Metastatic Liver Carcinoma in the Adrenal Gland (tissue), 2 donors: Measurements from ENCODE around the genes PCNA, PROKR2 and BMP2.

GRCh38 chr20:4161712-4162616, 13.3 kb downstream of the SMOX start:
- PRO-cap, 2 experiments: no peak in any of the 2 experiments

DNA sequence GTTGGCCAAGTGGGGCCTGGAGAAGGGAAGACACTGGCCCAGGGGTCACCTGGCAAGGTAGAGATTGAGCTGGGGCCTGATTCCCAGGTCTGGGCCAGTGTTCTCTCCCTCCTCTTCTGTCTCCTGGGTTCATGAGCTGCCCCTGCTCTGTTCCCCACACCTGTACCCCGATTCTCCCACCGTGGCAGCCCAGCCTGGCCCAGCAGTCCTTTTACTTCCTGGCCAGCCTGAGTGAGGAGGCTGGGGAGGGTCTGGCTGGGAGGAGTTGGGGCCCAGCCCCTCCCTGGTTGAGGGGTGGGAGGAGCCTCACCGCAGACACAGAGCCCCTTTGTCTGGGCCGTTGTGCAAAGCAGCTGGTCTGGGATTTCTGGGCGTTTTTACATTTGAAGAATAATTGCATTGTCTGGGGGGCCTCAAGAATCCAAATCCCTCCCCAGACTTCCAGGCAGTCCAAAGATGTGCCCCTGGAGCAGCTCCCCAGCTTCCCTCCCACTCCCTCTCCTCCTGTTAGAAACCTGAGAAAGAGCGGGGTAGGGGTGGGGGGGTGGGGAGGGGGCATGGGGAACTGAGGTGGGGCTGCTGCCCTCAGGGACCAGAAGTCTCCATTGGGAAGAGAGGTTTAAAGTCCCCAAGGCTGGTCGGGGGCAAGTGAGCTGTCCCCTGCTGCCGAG, 19.1 kb downstream of the SMOX start:
- PRO-cap, 2 experiments: no peak in any of the 2 experiments

DNA sequence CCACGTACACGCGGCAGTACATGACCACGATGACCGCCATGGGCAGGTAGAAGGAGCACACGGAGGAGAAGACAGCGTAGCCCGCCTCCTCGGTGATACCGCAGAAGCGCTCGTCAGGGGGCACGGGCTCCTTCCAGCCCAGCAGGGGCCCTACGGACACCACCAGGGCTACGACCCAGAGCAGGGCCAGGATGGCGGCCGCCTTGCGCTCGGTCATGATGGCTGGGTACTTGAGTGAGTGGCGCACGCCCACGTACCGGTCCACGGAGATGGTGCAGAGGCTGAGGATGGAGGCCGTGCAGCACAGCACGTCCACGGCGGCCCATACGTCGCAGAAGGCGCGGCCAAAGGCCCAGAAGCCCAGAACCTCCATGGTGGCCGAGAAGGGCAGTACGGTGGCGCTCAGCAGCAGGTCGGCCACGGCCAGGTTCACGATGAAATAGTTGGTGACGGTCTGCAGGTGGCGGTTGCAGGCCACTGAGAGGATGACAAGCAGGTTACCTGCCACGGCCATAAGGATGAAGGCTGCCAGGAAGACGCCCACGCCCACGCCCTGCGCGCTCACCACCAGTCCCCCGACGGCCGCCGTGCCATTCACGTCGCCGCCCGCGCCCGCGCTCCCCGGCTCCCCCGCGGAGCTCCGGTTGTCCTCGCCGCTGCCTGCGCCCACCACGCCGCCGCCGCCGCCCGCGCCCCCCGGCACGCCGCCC, 812 bp downstream of the ADRA1D start:
- PRO-cap, 2 experiments: no peak in any of the 2 experiments

- PRO-cap, 2 experiments: no peak in any of the 2 experiments
Observed at GRCh38 chr20:4809708-4810160, 13.7 kb downstream of the RASSF2 start.

- PRO-cap, 2 experiments: peak in 2 of 2 experiments; most common minus-strand start chr20:5119958 (in 2)
Observed at GRCh38 chr20:5119085-5120051, at the start of gene PCNA. TSS of gene PCNA (minus strand) at chr20:5119958.

DNA sequence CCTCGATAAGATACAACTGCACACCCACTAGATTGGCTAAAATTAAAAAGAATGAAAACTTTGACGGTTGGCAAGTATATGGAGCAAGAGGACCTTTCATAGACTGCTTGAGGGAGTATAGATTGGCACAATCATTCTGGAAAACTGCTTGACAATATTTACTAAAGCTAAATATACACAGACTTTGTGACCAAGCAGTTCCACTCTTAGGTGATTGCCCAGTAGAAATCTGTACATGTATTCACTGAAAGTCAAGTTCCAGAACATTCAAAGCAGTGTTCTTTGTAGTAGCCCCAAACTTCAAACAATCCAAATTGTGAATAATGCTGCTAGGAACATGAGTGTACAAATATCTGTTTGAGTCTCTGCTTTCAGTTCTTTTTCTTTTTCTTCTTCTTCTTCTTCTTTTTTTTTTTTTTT, 16.4 kb downstream of the CDS2 start:
- PRO-cap, 2 experiments: peak in 2 of 2 experiments; most common plus-strand start position 244 of the sequence (in 1); most common minus-strand start position 146 of the sequence (in 2)

GRCh38 chr20:5316382-5317197, at the start of gene PROKR2:
TSS of gene PROKR2 (minus strand) at chr20:5316954.
- PRO-cap, 2 experiments: no peak in any of the 2 experiments

- PRO-cap, 2 experiments: no peak in any of the 2 experiments
Observed at GRCh38 chr20:5470955-5471481, 139.8 kb downstream of the GPCPD1 start.

DNA sequence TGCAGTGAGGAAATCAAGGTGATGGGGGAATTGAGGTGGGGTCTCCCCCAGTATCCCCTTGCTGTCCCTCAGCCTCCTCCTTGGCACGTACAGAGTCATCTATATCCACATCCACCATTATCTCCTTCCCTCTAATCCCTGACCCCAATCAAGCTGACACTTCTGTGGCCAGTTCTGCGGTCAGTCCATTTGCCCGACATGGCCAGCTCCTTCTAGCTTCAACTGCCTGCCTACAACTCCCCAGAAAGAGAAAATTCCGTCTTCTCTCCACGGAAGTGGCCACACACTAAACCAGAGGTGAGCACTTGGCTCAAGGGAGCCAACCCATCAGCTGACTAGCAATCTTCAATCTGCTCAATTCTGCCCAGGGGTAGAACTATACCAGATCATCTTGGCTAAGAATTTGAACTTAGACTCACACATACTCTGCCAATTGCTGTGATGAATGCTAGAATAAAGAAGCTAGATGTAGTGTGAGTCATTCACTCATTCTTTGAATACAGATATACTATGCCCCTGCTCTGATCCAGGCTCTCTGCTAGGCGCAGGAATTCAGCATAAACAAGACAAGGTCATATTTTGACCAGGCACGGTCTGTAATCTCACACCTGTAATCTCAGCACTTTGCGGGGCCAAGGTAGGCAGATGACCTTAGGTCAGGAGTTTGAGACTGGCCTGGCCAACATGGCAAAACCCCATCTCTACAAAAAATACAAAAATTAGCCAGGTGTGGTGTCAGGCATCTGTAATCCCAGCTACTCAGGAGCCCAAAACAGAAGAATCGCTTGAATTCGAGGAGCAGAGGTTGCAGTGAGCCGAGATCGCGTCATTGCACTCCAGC, 8.5 kb downstream of the GPCPD1 start:
- PRO-cap, 2 experiments: no peak in any of the 2 experiments

- PRO-cap, 2 experiments: no peak in any of the 2 experiments
Observed at GRCh38 chr20:5608281-5609278, 2.2 kb downstream of the GPCPD1 start.

- PRO-cap, 2 experiments: no peak in any of the 2 experiments
Observed at GRCh38 chr20:5823100-5823572, 72.9 kb downstream of the SHLD1 start.

DNA sequence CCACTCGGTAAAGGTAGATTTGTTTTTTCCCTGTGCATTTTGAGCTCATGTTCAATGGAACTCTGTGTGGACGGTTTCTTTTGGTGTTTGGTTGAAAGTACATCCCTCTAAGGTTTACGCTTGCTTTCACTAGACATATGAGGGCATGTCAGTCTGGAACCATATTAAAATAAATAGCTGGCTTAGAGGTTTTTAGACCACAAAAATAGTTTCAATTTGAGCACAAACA, 68.4 kb upstream of the CHGB start:
- PRO-cap, 2 experiments: no peak in any of the 2 experiments

GRCh38 chr20:5843260-5843577, 68.1 kb upstream of the CHGB start:
- PRO-cap, 2 experiments: no peak in any of the 2 experiments

DNA sequence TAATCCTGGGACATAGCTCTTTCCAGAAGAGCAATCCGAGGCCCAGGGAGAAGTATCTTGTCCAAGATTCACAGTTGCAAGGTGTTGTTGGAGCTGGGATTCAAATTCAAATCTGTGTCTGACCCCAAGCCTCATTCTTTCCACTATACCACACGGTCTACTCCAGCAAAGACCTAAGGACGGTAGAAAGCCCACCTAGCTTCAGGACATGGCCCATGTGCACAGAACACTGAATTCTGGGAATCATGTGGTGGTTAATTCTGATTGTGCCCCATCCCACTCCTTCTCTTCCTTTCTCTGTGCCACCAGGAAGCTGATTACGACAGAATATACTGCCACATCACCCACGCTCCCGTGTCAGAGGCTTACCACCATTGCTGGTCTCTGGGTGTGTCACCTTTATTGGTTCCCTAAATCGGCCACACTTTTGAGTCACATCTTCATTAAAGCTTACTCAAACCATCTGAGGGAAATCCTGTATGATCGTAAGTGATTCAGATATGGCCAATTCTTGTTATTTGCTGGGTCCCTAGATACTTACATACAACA, 3.2 kb downstream of the TRMT6 start:
- PRO-cap, 2 experiments: no peak in any of the 2 experiments

GRCh38 chr20:6007555-6008090, 1.7 kb downstream of the CRLS1 start:
- PRO-cap, 2 experiments: peak in 2 of 2 experiments; most common minus-strand start chr20:6007729 (in 2)

- PRO-cap, 2 experiments: no peak in any of the 2 experiments
Observed at GRCh38 chr20:6039326-6040159, 14.3 kb downstream of the LRRN4 start.

DNA sequence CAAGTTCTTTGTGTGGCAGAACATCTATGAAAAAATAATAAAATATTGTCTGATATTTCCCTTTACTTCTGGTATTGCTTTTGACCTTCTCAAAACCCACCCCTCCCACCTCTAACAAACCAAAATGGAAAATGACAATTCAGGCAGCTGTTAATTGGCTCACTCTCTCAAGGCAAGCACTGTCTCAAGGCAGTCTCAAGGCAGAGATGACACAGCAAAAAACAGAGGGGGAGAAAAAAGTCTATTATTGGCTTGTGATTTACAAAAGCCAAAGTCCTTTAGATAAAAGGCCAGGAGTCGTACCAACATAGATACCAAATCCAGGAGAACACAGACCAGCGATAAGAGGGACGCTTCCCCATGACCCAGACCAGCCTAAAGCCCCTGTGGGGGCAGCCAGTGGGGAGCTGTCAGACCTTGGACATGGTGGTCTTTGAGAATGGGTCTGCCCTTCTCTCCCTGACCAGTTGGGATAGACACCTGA, 22.0 kb upstream of the LRRN4 start:
- PRO-cap, 2 experiments: no peak in any of the 2 experiments

DNA sequence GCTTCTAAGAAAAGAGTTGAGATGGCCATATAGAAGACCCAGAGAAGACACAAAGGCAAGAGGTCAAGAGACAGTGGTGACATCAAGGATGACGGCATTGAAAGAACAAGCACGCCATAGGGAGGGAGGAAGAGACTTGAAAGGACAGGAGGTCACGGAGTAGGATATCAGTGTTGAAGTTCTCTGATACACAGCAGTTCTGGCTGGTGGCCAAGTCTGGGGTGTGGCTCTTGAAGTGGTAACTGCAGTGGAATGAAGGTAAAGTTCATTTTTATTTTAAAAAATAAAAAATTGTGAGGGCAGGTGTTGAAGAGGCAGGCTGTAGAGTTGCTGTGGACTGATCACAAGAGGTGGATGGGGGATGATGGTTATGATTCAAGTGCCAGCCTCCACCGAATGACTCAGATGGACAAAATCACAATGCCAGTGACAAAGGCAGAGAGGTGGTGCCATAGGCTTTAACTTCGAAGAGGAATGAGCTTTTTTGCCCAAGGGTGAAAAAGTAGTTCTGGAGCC, 53.2 kb upstream of the BMP2 start:
- PRO-cap, 2 experiments: no peak in any of the 2 experiments

GRCh38 chr20:6766508-6766941, 961 bp upstream of the BMP2 start:
- PRO-cap, 2 experiments: no peak in any of the 2 experiments

GRCh38 chr20:6767292-6768061, at the start of gene BMP2:
TSS of gene BMP2 (plus strand) at chr20:6767686.
- PRO-cap, 2 experiments: no peak in any of the 2 experiments